Bronchial lymph node (tissue), 1 donor: ENCODE measurements around a stretch of chr7.

DNA sequence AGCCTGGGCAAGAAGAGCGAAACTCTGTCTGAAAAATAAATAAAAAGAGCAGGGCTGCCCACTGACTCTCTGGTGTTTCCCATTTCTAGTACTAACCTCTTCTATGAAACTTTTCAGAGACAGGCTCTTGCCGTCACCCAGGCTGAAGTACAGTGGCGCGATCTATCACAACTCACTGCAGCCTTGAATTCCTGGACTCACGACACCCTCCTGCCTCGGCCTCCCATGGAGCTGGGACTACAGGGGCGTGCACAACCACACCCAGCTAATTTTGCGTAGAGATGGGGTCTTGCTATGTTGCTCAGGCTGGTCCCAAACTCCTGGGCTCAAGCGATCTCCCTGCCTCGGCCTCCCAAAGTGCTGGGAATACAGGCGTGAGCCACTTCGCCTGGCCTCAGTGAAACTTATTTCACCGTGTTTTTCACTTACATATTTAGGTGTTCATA is 812 bp downstream of the TBL2 start:
- PRO-cap: no peak

- PRO-cap: no peak
Observed at GRCh38 chr7:73593693-73594333, 15.4 kb upstream of the TBL2 start.

DNA sequence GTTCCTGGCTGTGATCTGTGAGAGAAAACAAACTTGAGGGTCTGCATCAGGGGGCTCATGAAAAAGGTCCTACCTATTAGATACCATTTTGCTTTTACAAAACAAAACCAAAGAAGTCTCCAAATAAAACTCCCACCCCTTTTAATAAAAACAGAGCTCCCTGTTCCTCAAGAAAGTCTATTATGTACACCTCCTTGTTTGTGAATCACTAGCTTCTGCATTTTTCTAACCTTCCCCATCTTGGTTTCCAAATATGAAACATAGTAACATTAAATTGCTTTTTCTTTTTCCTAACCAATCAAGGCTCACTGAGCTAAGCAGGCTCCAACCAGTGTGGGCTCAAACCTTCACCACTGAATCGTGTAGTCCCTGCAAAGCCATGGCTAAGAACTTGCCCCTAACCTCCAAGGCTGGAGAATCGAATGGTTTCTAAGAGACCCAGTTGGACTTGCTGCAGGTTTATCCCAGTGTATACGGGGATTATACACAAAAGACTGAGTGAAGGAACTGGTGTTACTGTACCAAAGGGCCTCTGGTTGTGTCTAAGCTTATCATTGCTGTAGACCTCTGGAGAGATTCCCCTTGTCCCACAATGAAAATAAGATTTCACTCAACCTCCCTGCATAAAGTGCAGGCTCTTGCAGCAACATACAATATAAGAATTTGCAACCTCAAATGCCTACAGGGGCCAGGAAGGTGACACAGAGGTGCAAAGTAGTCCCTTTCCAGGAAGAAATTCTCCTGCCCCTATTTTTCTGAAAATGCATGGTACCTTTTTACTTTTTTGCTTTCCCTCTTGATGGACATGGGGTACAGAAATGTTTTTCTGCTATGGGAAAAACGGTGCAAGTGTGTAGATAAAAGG is 7.6 kb downstream of the VPS37D start:
- PRO-cap: no peak

GRCh38 chr7:73703631-73704299 is 15.7 kb downstream of the STX1A start:
- PRO-cap: no peak

- PRO-cap: no peak
Observed at GRCh38 chr7:73769494-73770074, 486 bp downstream of the CLDN3 start.

DNA sequence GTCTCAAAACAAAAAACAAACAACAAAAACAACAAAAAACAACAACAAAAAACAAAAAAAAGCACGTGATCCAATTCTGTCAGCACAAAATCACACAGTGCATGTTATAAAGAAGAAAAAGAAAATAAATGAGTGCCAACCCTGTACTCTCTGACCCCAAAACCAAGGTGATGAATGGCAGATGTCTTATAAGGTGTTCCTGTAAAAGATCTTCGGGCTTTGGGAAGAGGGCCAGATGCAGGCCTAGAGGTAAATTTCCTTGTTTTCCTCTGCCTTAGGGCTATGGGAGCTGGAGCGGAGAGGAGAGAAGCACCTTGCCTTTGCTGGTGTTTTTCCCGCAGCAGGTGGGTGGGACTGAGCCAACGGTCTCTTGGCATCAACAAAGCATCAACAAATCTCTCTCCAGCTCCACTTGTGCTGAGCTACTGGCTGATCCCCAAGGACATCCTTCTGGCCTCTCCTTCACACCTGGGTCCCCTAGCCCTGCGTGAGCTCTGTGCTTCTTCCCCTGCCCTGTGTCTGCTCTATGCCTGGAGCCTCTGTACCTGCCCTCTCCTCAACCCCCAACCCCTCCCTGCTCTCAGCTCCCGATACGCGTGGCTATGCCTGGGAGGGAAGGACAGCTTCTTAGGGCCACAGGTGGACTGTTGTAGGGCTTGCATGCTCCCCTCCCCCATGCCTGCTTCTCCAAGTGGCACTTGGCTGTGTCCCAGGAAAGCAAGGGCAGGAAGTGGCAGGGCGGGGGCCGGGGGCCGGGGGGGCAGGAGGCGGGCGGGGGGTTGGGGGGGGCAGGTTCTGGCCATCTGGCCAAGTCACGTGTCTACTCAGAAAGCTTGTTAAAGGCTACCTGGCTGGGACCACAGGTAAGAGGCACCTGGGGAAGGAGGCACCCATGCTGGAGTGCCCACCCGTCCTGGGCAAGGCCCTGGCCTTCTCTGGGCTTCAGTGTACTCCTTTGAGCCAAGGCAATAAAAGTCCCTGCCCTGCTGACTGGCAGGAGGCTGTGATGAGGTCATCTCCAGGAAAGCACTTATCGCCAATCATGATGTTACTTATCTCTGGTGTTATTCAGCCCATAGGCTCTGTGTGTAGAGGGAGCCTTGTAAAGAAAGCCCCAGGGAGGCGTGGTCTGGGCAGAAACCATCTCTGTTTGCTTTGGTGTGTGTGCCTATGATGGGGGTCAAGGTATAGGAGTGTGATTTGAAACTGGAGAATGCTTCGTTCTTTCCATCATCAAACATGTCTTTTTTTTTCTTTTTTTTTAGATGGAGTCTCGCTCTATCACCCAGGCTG is 3.0 kb upstream of the CLDN4 start:
- PRO-cap: no peak

DNA sequence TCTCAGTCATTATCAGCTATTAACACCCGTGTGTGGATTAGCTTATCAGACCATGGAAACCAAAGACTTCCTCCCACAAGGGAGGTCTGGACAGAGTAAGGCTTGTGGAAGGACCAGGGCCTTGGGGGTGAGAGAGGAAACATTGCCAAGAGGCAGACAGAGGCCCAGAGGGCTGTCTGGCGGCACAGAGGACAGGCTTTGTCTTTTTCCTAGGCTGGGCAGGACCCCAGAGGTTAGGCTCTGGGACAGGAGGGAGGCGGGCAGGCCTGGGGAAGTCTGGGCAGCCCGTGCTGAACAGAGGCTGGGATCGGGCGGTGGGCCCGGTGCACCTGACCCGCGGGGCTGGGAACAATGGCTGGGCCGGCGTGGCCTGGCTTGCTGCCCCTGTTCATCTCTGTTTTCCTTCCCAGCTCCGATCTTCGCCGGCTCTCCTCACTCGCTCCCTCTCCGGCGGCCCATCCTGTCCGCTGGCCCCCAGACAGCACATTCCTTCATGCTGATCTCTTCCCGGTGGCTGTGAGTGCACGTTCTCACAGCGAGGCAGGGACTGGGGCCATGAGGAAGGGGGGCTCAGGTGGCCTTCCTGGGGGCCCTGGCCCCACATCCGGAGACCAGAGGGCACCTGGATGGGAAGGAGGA is 25.4 kb downstream of the TMEM270 start:
- PRO-cap: no peak

DNA sequence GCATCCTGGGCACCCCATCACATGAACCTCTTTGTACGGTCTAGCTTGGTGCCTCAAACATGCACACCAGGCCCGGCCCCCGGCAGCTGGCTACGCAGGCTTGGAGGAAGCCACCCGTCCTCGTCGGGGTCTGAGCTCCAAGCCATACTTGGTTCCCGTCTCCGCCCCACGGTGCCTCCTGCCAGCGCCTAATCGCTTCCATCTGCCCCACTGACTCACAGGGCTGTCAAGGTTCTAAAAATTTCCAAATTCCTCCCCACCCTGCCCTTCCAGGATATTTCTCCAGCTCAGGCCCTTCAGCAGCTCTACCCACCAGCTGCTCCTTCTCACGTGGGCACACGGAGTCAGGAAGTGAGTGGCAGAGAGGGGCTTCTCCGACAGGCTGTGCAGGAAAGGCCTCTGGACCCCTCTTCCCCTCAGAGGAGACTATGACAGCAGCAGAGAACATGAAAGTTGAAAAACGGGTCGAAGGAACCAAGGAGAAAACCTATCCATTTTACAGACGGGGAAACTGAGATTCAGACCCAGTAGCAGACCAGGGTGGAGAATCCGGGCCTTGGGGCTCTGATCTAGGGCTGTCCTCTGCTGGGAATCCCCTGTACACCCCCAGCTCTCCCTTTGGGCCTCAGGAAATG is 38.9 kb downstream of the TMEM270 start:
- PRO-cap: no peak

DNA sequence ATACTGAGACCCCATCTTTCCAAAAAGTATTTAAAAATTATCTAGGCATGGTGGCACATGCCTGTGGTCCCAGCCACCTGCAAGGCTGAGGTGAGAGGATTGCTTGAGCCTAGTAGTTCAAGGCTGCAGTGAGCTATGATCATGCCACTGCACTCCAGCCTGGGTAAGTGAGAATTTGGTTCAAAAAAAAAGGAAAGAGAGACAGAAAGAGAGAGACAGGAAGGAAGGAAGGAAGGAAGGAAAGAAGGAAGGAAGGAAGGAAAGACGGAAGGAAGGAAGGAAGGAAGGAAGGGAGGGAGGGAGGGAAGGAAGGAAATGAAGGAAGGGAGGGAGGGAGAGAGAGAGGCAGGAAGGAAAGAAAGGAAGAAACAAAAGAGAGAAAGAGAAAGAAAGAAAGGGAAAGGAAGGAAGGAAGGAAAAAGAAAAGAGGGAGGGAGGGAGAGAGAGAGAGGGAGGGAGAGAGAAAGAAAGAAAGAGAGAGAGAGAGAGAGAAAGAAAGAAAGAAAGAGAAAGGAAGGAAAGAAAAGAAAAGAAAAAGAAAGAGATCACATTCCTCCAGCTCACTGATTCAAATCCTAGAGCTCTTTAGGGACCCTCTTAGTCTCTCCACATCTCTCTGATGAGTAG is 24.5 kb downstream of the ELN start:
- PRO-cap: no peak

DNA sequence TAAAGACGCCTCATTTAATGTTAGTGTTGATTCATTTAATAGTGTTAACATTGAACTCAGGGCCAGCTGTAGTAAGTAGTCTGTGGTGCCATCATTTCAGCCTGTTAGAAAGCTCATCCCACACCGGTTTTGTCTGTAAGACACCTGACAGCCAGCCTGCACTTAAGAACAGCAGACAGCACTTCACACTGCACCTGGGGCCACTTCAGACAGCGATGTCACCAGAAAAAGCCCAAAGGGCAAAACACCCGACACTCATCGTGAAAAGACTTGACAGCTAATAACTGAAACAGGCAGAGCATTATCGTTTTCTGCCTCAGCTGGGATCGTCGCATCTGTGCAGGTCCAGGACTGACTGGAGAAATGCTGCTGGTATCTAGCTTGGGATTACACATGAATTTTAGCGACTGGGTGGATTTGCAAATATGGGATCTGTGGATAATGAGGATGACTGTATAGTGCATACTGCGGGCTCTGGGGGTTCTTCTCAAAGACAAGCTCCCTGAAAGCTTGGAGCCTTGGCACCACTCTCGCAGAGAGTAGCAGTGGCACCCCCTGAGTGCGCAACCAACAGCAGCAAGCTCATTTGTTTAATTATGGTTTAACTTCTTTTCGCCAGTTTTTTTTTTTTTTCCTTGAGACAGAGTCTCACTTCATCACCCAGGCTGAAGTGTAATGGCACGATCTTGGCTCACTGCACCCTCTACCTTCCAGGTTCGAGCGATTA is 16.6 kb upstream of the LAT2 start:
- PRO-cap: no peak

DNA sequence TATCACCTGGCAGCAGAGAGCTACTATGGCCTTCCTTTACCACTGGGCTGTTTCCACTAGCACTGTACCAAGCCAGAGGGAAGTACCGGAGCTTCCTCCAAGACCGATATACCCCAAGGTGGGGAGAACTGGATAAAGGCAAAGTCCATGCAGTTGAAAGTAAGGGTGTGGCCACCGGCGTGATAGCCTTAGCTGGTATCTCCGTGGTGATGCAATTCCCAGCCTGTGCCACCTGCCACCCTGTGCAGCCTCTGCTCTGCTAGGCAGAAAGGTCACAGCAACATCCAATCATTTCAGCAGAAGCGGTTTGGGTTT is 4.3 kb upstream of the CLIP2 start:
- PRO-cap: no peak

GRCh38 chr7:74454581-74454888 is 829 bp downstream of the GTF2IRD1 start:
- PRO-cap: no peak

- PRO-cap: no peak
Observed at GRCh38 chr7:74582087-74582640, 75.4 kb upstream of the GTF2I start.

DNA sequence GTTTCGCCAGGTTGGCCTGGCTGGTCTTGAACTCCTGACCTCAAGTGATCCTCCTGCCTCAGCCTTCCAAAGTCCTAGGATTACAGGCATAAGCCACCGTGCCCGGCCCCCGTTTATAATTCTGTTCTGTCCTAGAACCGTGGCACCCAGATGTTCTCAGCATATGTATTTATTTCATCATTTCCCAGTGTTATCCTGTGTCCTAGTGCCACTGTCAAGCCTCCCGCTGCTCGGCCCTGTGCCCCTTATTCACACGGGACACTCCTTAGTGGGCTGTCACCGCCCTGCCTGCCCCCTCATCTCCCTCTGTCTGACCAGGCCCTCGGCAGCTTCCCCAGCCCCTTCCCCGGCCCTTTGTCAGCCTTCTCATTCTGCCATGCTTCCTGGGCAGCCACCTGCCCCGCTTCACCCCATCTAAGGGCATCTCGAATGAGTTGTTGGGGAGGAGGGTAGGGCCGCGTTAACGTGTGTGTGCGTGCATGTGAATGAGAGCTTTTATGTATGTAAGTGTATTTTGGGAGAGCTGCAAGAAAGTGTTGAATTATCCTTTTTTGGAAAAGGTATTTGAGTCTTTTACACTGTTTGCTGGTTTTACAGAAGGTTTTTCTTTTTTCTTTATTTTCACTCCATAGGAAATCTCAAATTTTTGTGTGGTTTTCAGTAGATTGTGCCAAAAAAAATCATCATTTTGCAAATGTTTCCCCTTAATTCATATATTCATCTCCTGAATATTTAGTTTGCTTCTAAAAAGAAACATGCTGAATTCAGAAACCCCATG is 49.7 kb downstream of the GTF2I start:
- PRO-cap: no peak

DNA sequence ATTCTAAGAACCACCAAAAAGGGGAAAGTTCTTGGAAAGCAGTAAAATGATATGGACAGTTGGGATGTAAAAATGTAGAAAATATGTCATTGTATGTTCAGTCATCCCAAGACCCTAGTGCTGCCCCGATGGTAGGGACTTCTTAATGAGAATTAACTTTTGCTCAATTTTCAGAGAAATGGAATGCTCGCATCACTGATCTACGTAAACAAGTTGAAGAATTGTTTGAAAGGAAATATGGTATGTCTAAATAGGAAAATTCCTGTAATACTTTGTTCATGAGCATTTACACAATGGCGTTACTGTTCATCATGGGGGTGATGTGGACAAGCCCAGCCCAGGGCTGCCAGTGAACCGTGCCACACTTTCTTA is 43.8 kb upstream of the NCF1 start:
- PRO-cap: no peak

DNA sequence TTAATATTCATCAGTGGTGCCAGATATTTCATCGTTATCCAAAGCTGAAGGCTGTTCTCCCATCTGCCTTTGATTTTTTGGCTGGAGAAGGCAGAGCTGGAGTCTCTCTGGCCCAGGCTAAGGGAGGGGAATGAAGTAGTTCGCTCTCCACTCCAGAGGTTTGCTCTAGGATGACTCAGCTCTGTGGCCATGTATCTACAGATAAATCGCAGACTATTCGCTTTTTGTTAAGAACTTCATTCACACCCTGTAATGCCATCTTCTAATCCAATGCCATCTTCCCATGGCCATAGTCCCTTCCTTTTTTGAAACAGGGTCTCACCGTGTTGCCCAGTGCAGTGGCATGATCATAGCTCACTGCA is 17.1 kb downstream of the RCC1L start:
- PRO-cap: no peak

GRCh38 chr7:75064344-75064781 is 9.2 kb downstream of the RCC1L start:
- PRO-cap: no peak

DNA sequence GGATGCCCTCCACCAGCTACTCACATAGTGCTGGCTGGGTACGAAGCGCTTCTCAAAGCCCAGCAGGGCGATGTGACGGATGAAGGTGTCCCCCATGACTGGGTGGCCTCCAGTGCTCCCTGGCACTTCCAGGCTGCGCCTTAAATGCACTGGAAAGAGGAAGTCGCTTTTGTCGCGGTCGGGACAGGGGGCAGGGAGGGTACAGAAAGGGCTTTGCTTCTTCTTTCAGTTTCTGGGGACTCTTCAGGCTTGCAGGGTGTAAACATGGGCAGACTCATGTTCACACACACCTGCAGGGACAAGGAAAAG is 79.4 kb downstream of the GTF2IRD2B start:
- PRO-cap: no peak

- PRO-cap: no peak
Observed at GRCh38 chr7:75500612-75501245, 8.6 kb downstream of the SPDYE5 start.

- PRO-cap: unidirectional peak, minus-strand start at chr7:75819859
Observed at GRCh38 chr7:75819574-75820010, 6.0 kb upstream of the CCL24 start.